T-cell (primary cell): ENCODE measurements around a stretch of chr1.

DNA sequence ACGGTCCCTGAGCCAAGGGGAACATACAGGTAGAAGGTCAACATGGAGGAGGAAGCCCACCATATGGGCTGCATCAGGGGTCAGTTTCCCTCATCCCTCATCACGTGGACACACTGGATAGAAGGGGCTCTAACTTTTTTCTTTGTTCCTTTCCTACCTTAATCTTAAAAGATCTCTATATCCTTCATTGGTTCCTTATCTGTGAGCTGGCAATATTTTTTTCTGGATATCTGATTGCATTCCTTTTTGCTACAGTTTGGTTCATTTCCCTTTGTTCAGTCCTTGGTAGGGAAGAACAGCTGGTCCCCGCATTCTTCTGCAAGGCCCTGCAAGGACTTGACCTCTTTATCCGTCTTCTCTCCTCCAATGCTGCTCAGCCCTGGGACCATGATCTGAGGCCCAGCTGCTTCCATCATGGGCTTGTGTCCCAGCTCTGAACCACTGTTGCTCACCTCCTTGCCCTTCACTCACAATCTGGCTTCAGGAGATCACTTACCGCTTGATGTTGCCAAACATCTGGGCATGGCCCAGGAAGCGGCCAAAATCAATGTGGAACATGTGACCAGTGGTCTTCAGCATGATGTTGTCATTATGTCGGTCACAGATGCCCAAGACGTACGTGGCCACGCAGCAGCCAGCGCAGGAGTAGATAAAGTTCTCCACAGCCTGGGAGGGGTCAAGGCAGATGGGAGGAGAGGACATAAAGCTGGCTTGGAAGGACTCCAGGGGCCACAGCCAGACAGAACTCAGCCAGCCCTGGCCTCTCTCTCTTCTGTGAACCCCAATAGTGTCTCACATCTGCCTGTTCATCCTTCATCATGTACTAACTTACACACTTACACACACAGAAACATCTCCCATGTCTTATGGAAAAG is 22.6 kb upstream of the PPP1R15B start:
- PRO-cap, 7 experiments, result no peak in any of the 7 experiments

DNA sequence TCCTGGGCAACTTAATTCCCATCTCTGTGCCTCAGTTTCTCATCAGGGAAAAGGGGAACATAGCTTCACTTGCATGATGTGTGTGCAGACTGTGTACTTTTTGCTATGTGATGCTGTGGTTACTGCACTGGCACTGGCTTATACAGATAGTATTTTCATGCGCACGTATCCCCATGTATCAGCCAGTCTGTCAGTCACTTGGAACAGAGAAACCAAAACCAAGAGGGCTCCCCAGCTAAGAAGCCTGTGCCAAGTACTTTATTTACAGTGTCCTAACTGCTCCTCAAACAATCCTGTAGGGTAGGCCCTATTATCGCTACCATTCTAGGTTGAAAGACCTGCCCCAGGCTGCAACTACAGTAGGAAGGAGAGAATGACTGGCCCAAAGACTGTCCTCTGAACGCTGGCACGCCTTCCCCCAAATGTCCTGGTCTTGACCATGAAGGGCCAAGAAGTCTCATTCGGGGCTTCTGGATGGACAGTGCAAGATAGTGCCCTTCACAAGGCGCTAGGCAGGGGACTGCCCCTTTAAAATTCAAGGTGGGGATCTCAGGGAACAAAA is 40.1 kb upstream of the PPP1R15B start:
- PRO-cap, 7 experiments, result no peak in any of the 7 experiments

DNA sequence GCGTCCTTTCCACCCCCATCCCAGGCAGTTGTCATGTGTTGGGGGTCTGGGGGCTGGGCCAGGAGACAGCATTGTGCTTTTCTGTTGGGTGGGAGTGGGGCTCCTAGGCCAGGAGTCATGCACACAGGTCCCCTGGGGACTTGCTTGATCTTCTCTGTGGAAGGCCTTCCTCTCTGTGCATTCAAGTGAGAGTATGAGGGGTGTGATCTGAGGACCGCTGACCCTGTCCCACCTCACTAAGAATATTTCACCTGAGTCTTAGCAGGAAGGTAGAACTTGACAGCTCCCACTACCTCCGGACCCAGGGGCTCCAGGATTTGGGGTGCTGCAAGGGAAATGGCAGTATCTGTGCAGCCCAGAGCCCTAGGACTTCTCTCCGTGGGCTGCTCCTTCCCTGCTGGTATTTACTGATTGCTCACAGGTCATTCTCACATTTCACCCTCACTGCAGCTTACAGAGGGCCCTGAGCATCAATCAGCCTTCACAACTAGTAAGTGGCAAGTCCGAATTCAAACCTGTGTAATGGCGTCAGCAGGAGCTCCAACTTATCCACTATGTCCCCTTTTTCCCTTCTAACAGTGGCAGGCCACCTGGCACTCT is 32.5 kb downstream of the PIK3C2B start:
- PRO-cap, 7 experiments, result no peak in any of the 7 experiments

GRCh38 chr1:204528865-204529480 is 12.8 kb downstream of the MDM4 start:
- PRO-cap, 7 experiments, result no peak in any of the 7 experiments

DNA sequence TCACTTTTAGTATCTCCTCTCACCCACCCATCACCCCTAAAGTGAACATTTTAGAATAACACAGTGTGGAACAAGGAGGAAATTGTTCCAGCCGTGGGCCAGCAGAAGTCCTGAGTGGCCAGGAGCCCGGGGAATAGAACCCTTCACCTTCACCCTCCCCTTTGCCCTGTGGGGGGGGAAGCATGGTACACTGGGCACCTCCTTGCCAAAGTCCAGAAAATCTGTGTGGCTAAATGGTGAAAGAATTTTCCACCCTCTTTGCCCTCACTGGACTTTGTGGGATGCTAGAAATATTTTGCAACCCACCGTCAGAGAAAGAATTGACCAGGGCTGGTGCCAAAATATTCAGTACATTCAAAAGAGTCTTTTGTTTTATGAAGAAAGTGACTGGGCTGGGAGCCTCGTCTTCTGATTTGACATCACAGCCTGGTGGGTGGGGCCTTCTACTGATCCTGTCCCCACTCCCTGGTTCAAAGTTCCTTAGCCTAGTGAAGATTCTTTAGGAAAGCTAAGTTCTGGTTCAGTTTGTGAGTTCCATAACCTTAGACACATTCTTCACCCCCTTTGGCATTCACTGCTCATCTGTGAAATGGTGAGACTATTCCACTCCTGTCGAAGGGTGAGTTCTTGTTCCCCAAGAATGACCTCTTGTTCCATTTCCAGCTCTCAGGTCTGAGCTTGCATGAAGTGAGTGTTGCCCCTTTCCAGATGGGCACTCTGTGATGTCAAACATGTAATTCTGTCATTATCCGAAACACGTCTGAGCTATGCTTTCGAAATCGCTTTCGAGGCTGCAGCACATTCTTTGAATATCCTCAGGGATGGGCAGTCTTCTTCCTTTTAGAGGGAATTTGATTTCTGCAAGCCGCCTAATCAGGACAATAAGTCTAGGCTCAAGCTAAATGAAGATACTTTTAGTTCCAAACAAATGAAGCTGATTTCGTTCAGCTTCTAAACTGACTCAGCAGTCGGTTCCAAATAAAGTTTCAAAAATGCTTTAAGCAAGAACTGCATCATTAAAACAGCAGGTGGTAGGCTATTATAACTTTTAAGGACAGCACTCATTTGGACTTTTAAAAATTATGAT is 57.1 kb downstream of the NFASC start:
- PRO-cap, 7 experiments, result no peak in any of the 7 experiments

DNA sequence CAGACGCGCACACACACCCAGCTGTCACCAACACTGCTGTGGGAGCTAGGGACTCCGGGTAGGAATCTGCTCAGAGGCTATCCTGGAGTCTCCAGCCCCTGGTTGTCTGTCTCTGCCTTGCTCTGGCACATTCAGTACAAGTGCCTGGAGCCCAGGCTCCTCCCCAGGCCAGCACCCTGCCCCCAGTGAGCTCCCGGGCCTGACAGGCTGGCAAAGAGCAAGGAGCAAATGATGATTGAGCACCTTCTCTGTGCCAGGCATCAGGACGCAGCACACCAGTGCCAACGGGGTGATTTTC is 6.4 kb downstream of the CNTN2 start:
- PRO-cap, 7 experiments, result no peak in any of the 7 experiments

- PRO-cap, 7 experiments, result no peak in any of the 7 experiments
These were observed 43.4 kb downstream of the TMCC2 start for GRCh38 chr1:205271226-205271474.

DNA sequence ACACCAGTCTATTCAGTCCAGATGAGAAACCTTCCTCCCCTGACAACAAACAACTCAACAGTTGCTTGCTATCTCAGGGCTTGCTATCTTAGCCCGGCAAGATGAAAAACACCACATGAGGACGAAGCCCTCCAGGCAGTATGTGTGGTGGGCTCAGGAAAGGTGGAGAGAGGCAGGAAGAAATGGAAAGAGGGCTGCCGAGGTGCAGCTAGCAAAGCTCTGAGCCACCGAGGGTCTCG is 8.4 kb downstream of the NUAK2 start:
- PRO-cap, 7 experiments, result no peak in any of the 7 experiments

DNA sequence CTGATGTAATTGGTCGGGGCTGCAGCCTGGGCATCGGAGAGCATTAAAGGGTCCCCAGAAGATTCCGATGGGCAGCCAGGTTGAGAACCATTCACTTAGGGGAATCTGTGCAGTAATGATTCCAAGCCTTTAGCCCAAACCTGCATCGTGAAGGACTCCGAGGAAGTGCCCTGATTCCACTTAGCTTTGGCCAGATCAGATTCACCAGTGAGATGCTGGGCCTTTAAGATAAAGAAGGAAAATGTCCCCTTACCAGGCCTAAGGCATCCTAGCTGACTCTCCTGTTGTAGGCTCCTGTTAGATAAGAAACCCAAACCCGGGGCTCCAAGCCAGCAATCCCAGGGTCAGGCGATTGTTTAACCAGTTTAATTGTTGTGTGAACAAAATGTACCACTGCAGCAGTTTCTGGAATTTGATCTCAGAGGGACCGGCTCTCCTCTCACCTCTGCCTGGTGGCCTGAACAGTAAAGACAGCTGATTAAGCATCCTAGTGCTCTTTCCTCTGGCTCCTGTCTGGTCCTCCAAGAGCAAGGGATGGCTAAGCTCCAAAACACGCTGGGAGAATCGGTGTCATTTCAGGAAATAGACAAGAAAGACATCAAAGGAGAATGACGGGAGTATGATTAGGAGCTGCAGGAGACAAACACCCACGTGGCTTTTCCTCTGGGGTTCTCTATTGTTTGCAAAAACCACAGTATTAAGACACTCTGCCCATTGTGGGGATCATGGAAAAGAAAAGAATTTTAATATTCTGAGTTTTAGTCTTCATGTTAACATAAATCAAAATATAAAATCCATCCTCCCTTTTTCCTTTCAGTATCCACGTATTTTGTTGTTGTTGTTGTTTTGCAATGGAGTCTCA is 9.3 kb upstream of the KLHDC8A start:
- PRO-cap, 7 experiments, result no peak in any of the 7 experiments

DNA sequence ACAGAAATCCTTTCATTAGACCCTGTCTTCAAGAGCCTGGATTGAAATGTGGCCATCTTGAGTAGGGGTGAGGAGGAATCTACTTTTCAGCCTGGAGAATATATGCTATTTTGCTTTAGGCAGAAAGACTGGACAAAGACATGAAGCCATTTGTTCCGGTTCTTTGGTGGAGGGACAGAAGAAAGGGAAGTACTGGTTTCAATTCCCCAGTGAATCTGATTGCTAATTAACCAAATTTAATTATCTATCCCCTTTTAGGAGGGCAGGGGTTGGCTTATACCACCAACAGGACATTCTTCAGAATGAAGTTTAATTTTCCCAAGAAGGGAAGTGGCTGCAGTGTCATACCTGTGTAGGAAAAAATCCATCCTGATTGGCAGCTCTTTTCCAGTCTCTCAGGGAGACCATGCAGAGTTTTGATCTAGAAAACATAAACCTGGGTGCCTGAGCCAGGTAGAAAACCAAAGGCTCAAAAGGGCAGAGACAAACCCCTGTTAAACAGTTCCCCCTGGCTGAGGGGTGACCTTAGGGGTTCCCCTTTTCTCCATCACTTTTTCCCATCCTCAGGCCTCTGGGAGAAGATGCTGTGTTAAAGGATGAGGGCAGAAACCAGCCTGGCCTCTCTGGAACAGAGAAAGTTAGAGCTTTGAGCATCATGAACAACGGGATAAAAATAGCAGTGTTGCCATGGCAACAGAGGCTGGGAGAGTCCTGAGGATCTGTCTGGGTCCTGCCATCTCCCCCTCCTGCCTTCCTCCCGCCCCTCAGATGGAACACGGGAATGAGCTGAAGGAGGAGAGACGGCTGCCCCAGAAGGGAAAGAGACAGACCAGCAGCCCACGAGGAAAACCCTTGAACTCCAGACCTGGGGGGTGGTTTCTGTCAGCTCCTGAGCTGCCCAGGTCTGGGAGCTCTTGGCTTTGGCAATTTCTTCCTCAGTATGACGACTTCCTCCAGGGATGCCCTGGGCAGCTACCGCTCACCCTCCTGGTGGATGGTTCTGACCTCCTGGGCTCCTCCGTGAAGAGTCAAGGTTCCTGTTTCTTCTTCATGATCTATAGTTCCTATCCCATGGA is 13.8 kb upstream of the LEMD1 start:
- PRO-cap, 7 experiments, result no peak in any of the 7 experiments

- PRO-cap, 7 experiments, result no peak in any of the 7 experiments
These were observed 23.8 kb upstream of the CDK18 start for GRCh38 chr1:205480570-205481236.

- PRO-cap, 7 experiments, result no peak in any of the 7 experiments
These were observed 19.3 kb downstream of the ELK4 start for GRCh38 chr1:205612322-205613028.

DNA sequence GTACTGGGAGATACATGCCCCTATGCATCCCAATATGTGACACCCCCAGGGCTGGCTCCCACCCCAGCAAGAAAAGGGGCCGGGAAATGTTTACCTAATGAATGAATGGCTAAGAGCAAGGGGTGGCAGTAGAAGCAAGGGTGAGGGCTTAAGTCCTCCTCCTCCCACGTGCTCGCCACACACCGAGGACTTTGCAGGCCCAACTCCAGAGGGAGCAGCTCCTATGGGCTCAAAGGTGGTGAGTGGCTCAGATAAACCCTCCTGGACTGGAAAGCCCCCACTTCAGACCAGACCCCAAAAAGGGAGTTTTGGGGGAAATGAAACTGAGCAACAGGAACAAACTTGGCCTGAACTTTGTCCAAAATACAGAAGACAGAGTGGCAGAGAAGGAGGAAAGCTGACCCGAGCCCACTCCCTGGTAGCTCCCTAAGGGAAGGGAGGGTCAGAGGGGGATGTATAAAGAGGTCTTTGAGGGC is 11.3 kb downstream of the SLC45A3 start:
- PRO-cap, 7 experiments, result no peak in any of the 7 experiments

DNA sequence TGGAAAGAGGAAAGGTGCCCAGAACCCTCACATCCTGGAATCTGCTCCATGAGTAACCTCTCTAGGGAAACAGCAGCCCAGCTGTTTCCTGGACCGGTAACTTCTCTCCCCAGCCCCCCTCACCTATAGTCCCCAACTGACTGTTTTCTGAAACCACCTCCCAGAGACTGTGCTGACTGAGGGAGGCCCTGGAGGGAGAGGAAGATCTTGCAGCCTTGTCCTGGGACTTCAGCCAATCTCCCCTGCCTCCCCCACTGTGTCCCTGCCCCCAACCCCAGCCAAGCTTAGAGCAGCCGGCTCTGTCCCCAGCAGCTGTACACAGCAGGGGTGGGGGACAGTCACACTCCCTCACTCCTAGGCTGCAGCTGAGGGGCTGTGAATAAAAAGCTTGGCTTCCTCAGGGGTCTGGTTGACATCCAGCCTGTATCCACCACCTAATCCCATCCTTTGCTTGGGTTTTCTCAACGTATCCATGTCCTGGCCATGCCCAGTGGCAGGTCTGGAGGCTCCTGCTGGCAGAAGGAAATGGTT is 20.8 kb upstream of the SLC45A3 start:
- PRO-cap, 7 experiments, result no peak in any of the 7 experiments

DNA sequence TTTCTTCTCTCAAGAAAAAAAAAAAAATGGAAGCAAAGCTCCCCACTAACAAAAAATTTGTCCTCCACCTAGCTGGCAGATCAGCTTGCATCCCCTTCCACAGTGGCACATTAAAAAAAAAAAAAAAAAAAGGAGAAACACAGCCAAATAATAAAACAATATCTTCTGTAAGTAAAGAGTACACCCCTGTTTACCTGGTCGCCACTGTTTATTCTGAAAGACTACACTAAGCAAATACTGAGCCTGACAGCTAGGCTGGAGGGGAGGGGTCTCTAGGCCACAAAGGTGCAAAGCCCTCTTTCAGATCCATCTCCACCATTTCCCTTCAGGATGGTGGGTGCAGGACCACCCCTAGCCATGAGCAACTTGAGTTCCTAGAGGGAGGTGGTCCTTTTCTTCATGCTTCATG is 22.7 kb upstream of the SLC45A3 start:
- PRO-cap, 7 experiments, result no peak in any of the 7 experiments

GRCh38 chr1:205716686-205717390 is 33.1 kb downstream of the NUCKS1 start:
- PRO-cap, 7 experiments, result no peak in any of the 7 experiments

DNA sequence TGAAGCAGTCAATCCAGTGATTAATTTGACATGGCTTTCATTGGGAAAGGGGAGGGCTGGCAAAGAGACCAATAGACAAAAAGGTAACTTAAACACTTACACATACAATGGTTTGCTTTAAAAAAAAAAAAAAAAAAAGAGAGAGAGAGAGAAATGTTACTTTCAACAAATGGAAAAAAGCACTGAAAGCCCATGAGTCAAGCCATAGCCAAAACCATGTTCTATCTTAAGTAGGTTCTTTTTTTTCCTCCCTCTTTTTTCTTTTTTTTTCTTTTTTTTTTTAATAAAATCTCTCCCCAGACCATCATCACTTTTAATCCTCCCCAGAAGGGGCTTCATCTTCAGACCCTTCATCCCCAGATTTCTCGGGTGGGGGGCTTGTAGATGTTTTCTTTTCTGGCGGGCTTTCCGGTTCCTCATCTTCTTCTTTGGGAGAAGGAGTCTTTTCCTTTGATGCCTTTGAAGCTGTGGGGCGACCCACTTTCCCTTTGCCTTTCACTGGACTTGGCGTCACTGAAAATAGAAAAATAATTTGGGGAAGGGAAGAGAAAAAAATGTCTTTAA is 31.9 kb downstream of the NUCKS1 start:
- PRO-cap, 7 experiments, result no peak in any of the 7 experiments

- PRO-cap, 7 experiments, result no peak in any of the 7 experiments
These were observed 7.7 kb downstream of the SLC41A1 start for GRCh38 chr1:205805233-205805760.

GRCh38 chr1:205976689-205977177 is 26.5 kb downstream of the RAB7B start:
- PRO-cap, 7 experiments, result no peak in any of the 7 experiments

- PRO-cap, 7 experiments, result peak in 1 of 7 experiments; most common plus-strand start chr1:206012323 (in 1)
These were observed 8.9 kb upstream of the RAB7B start for GRCh38 chr1:206011978-206012515.